RPMI7951 (cell line): Measurements from ENCODE around the genes ULBP1, PPP1R14C and AKAP12.

DNA sequence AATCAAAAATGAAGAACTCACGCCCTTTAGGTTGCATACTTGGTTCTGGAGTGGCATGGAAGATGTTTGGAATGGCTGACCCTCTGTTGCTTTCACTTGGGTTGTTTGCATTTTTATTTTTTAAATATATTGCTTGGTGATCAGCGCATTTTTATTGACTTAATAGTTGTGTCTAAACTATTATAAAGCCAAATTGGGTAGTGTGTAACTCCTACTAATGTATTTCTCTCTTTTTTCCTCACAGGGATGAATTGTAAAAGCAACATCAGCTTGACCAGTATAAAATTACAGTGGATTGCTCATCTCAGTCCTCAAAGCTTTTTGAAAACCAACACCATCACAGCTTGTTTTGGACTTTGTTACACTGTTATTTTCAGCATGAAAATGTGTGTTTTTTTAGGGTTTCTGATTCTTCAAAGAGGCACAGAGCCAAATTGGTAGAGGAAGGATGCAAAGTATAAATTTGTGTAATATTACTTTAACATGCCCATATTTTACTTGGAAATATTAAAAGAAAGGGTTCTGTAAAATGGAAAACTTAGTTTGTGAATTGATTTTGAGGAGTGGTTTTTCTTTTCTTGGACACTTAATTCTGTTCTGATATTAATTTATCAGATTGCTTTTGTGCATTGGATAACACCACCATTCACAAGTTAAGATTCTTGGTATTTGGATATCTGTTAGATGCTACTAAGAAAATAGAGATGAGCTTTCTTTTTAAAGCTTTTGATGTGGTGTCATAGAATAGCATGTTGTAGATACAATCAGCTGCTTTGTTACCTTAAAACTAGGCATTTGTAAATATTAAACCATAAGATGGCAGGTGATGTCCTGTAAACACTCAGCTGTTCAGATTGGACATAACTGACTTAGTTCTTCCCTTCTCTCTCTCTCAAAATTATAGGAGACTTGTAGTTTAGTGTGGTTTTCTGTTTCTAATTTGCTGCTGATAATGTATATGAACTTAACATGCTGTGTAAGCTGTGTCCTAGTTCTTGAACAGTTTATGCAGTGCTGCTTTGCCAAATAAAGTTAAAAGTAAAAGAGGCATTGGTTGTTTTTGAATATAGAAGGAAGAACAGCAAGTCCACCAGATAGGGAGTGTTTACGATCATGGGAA, 53.4 kb downstream of the LRP11 start:
- RAMPAGE, long total RNA = no peak

DNA sequence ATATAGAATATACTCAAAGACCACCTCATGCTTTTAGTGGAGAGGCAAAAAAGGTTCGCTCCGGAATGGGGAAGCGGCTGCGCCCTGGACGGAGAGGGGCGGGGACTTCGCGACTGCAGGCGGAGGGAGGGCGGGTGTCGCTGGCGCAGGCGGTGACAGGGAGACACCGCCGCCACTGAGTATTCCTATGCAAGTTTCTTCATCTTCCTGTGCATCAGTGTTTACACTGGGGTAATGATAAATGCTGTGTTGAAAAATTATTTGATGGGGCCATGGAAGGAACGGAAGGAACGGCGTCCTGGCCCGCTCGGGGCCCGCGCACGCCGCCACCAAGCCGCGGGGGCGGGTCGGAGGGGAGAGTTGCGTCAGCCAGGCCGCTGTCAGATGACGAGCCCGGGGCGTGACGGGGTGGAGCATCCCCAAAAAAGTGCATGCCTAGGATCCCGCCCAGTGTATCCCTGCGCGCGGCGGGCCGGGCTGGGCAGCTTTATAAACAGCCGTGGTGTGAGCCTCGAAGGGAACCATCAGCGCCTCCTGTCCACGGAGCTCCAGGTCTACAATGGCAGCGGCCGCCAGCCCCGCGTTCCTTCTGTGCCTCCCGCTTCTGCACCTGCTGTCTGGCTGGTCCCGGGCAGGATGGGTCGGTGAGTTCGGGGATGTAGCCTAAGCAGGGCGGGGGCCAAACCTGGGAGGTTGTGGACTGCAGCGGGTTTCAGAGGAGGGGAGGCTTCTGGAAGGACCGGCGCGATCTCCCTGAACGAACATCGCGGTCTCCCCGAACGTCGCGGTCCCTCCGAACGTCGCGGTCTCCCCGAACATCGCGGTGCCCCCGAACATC, at the start of gene ULBP1:
TSS of gene ULBP1 (plus strand) at position 453 of the 838 bp plus-strand sequence.
- RAMPAGE, long total RNA = no peak

DNA sequence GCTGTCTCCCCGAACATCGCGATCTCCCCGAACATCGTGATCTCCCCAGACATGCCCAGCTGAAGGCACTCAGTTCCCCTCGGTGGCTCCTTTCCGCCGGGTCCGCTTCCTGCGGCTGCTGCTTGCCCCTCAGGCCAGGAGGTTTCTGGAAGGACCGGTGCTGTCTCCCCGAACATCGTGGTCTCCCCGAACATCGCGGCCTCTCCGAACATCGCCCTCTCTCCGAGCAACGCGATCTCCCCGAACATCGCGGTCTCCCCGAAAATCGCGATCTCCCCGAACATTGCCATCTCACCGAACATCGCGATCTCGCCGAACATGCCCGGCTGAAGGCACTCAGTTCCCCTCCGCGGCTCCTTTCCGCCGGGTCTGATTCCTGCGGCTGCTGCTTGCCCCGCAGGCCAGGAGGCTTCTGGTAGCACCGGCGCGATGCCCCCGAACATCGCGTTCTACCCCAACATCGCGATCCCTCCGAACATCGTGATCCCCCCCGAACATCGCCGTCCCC, 640 bp downstream of the ULBP1 start:
- RAMPAGE, long total RNA = no peak

DNA sequence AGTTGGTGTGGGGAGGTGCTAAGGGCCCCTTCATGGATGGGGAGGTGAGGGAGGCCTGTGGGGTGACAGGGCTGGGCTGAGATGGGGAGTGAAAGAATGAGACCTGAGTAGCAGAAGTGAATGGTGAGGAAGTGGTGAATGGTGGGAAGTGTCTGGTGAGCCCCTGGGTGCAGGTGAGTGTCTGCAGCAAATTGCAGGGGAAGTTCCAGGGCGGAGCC, 21.1 kb downstream of the RAET1L start:
- RAMPAGE, long total RNA = no peak

DNA sequence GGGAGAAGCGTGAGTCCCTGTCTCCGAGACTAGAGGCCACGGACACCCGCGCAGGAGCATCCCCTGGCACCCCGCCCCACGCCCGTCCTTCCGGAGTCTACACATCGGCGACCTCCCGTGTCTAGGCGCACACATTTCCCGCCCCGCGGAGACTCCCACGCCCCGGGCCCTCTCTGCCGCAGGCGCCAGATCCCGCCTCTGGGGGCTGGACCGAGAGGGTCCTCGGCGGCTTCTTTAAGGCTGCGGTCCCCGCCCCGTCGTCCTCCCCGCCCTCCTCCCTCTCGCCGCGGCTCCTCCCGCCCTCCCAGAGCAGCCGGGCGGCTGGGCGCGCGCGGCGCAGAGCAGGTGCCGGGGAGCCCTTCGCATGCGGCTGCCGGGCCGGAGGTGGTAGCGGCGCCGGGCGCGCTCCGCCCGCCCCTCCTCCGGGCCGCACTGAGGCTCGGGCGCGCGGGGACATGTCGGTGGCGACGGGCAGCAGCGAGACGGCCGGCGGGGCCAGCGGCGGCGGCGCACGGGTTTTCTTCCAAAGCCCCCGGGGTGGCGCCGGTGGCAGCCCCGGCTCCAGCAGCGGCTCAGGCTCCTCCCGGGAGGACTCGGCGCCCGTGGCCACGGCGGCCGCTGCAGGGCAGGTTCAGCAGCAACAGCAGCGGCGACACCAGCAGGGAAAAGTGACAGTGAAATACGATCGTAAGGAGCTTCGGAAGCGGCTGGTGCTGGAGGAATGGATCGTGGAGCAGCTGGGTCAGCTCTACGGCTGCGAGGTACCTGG, at the start of gene PPP1R14C:
TSS of gene PPP1R14C (plus strand) at position 307 of the 769 bp plus-strand sequence.
- RAMPAGE, long total RNA = no peak

DNA sequence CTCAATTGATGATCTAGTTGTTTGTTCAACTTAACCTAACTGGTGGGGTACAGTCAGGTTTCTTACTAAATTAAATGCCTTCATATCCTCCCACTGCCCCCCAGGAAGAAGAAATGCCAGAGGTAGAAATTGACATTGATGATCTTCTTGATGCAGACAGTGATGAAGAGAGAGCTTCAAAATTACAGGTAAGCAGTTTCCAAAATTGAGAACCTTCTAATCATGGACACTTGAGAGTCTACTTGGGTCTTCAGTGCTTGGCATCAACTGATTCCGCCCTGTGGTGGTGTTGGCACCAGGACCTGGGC, 71.8 kb downstream of the PPP1R14C start:
- RAMPAGE, long total RNA = no peak

DNA sequence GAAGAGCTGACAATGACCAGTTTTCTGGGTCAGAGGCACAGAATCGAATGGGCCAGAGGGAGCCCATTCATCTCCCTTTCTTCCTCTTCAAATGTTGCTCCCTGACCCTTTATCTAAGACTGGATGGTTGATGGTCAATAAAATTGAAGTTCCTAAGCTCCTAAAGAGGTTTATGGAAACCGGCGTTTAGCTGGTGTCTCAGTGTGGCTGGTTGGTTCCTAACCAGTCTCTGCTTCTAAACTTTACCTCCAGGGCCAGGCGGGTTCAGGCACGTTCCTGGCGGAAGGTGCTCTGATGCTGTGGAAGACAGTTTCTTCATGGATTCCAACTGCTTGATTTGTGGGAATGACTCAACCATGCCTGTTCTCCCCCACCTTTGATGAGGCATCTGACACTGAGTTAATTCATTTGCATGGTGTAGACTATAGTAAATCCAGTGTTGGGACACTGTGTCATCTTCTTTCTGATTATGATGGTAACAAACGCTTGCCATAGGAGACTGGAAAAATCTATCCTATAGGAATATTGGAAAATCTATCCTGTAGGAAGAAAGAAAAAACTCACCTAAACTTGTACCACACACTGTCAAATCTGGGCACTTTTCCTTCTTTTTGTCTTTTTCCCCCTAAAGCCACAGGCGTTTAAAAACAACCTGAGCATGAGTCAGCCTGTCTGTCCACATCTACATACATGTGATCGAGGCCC, 96.2 kb upstream of the IYD start:
- RAMPAGE, long total RNA = no peak

DNA sequence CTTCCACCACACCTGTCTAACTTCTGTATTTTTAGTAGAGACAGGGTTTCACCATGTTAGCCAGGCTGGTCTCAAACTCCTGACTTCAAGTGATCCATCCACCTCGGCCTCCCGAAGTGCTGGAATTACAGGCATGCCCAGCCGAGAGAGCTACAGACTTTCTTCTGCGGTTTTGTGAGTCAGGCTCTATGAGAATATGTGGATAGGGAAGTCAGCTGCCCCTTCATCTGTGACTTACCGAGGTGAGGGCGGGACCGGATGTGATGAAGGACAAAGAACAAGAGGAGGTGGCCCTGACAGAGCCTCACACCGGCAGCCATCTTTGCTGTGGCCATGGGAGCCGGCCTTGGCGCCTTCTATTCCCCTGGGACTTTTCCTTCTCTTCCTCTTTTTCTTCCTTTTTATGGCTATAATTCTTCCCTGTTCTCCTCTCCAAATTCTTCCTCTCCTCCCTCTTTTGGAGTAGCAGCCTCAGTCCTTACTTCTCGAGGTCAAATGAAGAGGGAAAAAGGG, 67.0 kb downstream of the IYD start:
- RAMPAGE, long total RNA = no peak

- RAMPAGE, long total RNA = no peak
These were observed 106.9 kb upstream of the PLEKHG1 start for GRCh38 chr6:150492709-150493315.

- RAMPAGE, long total RNA = no peak
These were observed 584 bp upstream of the PLEKHG1 start for GRCh38 chr6:150598983-150599619.

GRCh38 chr6:150640577-150640973, 40.9 kb downstream of the PLEKHG1 start:
- RAMPAGE, long total RNA = no peak

- RAMPAGE, long total RNA = no peak
These were observed 41.2 kb downstream of the PLEKHG1 start for GRCh38 chr6:150640974-150641295.

DNA sequence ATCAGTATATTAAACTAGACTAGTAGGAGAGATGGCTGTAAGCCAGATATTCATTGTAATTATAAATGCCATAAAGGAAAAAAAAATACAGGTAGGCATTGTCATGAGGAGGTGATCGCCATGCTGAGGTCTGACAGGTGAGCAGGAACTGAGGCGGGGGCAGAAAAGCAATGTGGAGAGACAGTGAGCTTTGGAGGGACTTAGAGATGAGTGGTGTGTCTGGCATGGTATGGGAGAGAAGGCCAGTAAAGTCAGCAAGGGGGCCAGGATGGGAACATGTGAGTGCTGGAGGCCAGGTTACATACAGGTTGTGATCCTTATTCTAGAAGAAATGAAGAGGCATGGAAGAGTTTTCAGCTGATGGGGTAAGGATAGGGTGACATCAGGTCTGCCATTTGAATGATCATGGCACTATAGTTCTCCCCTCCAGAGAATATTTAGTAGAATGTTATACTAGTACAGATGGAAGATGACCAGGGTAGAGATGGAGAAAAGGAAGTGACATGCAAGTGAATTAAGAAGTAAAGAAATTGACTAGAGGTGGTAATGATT, 80.1 kb downstream of the PLEKHG1 start:
- RAMPAGE, long total RNA = no peak

DNA sequence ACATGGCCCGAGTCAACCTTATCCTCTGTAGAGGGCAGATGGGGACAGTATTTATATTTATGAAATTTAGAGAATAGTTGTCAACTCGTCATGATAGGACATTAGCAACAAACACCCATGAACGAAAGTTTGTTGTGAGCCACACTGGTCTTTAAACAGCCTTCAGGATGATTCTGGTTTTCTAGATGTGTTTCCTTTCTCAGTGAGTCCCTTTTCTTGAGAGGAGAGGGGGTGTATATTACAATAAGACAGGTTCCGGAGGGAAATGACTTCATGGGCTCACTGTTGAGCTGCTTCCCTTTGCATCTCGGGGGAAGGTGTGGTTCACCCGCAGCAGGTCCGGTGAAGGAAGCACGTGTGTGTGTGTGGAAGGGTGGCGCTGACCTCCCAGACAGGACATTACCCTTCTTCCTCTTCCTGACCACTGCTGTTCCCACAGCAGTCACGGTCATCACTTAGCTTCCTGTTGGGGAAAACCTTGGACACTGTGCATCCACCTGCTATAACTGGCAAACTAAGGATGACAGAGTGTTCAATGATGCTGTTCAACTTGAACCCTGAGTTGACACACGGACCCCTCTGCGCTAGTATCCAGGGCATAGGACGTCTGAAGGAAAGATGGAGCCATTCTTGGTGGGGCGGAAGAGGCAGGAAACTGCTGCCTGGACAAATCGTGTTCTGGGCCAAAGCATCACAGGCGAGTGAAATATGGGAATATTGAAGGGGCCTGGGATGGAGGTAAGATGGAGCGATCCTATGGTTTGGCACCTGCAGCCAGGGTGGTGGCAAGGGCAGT, 83.7 kb downstream of the PLEKHG1 start:
- RAMPAGE, long total RNA = no peak

GRCh38 chr6:150711646-150712589, 112.2 kb downstream of the PLEKHG1 start:
- RAMPAGE, long total RNA = no peak

GRCh38 chr6:151024887-151025478, 159.5 kb downstream of the MTHFD1L start:
- RAMPAGE, long total RNA = no peak

GRCh38 chr6:151239460-151240581, at the start of gene AKAP12:
Gene AKAP12 (plus strand): TSS chr6:151239967.
- RAMPAGE, long total RNA = no peak

DNA sequence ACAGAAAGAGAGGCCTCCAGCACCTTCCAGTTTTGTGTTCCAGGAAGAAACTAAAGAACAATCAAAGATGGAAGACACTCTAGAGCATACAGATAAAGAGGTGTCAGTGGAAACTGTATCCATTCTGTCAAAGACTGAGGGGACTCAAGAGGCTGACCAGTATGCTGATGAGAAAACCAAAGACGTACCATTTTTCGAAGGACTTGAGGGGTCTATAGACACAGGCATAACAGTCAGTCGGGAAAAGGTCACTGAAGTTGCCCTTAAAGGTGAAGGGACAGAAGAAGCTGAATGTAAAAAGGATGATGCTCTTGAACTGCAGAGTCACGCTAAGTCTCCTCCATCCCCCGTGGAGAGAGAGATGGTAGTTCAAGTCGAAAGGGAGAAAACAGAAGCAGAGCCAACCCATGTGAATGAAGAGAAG, 39.3 kb downstream of the ZBTB2 start:
- RAMPAGE, long total RNA = no peak

GRCh38 chr6:151633548-151633953, 139.7 kb downstream of the CCDC170 start:
- RAMPAGE, long total RNA = no peak

DNA sequence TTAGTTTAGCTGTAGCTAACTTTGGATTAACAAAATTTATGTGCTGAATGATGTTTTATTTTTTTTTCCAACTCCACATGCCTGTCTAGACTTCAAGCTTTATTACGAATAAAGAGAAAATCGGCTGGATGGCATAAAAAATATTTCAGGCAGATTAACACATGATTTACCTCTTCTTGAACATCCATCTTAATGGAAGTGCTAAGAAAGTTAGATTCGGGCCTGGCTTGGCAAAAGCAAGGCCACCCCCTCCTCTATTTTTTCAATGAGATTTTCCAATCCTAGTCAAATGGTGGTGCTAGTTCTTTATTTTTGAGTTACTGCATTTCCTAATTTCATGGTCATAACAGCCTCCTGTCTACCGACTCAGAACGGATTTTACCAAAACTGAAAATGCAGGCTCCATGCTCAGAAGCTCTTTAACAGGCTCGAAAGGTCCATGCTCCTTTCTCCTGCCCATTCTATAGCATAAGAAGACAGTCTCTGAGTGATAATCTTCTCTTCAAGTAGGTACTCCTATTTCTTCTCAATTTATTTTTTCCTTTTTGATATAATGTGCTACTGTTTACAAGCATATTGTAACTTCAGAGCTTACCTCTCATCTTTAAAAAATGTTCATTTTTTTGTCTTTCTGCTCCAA, 117.2 kb upstream of the ESR1 start:
- RAMPAGE, long total RNA = no peak